Right atrium auricular region (tissue), 2 donors: ENCODE measurements around the genes PTGS2 and RGS2.

DNA sequence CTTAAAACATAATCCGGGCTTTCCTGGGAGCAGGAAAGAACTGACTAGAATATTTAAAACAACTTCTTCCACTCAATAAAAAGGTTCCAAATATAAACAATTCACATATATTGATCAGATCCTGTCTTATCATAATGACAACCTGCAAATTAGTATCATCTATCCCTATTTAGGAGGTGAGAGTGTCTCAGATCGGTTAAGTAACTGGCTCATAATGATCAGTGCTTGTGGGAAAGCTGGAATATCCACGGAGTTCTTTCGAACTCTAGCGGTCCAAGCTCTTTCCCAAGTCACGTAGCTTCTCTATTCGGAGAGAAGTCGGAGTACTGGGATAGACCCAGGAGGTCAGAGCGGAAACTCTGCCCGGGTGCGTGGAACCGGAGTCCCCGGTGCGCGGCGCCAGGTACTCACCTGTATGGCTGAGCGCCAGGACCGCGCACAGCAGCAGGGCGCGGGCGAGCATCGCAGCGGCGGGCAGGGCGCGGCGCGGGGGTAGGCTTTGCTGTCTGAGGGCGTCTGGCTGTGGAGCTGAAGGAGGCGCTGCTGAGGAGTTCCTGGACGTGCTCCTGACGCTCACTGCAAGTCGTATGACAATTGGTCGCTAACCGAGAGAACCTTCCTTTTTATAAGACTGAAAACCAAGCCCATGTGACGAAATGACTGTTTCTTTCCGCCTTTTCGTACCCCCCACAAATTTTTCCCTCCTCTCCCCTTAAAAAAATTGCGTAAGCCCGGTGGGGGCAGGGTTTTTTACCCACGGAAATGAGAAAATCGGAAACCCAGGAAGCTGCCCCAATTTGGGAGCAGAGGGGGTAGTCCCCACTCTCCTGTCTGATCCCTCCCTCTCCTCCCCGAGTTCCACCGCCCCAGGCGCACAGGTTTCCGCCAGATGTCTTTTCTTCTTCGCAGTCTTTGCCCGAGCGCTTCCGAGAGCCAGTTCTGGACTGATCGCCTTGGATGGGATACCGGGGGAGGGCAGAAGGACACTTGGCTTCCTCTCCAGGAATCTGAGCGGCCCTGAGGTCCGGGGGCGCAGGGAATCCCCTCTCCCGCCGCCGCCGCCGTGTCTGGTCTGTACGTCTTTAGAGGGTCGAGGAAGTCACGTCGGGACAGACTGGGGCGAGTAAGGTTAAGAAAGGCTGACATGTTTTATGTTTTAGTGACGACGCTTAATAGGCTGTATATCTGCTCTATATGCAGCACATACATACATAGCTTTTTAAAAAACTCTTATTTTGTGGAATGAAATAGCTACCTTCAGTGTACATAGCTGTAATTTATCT, at the start of gene PTGS2:
Gene PTGS2 (minus strand): TSS at position 596 of the 1,283 bp plus-strand sequence.
- PRO-cap: bidirectional peak, plus-strand start at position 795 of the sequence, minus-strand start at position 518 of the sequence
- RAMPAGE, long total RNA, 2 experiments: start-site peak on the minus strand in 2 of 2 experiments, centred at positions 506 to 522 of the sequence, 24 to 26 reads per replicate

- PRO-cap: no peak
- RAMPAGE, long total RNA, 2 experiments: no peak in any of the 2 experiments
These were observed 1580.3 kb downstream of the BRINP3 start for GRCh38 chr1:188897389-188897789.

DNA sequence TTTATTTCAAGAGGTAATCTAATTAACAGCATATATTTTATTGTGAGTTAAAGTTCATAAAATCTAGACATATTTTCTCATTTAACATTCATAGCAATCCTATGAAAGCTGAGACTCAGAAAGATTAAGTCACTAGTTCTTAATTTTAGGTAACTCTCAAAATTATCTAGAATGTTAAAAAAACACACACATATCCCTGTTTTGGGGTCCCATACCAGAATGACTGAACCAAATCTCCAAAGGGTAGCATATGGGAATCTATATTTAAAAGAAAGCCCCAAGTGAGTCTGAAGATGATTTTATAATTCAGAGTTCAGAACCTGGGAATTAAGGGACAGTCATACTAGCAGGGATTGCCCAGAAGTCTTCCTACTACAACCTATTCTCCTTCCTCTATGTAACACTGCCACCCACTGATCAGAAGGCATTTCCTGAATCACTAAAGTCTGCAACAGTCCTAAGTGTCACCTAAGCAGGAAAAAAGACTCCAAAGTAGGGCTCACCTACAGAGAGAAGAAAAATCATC, 4.7 kb downstream of the RGS1 start:
- PRO-cap: unidirectional peak, plus-strand start at position 312 of the sequence
- RAMPAGE, long total RNA, 2 experiments: no peak in any of the 2 experiments

GRCh38 chr1:192808965-192809122, at the start of gene RGS2:
Gene RGS2, plus strand, starts transcription at chr1:192809039.
- PRO-cap: bidirectional peak, plus-strand start at chr1:192809041, minus-strand start at chr1:192808900
- RAMPAGE, long total RNA, 2 experiments: start-site peak on the plus strand in 1 of 2 experiments, at chr1:192809038-192809045 at its widest, 695 reads per replicate

DNA sequence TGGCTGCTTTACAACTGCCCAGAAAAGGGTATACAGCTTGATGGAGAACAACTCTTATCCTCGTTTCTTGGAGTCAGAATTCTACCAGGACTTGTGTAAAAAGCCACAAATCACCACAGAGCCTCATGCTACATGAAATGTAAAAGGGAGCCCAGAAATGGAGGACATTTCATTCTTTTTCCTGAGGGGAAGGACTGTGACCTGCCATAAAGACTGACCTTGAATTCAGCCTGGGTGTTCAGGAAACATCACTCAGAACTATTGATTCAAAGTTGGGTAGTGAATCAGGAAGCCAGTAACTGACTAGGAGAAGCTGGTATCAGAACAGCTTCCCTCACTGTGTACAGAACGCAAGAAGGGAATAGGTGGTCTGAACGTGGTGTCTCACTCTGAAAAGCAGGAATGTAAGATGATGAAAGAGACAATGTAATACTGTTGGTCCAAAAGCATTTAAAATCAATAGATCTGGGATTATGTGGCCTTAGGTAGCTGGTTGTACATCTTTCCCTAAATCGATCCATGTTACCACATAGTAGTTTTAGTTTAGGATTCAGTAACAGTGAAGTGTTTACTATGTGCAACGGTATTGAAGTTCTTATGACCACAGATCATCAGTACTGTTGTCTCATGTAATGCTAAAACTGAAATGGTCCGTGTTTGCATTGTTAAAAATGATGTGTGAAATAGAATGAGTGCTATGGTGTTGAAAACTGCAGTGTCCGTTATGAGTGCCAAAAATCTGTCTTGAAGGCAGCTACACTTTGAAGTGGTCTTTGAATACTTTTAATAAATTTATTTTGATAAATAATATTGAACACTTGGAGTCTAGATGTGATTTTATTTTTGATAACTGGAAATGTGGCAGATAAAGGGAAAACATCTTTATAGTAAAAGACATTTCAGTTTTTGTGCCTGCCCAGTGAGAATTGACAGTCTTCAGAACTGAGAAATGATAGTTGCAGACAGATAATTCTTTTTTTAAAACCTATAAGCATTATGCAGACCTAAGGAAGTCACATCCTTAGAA, 2.9 kb downstream of the RGS2 start:
- PRO-cap: no peak
- RAMPAGE, long total RNA, 2 experiments: no peak in any of the 2 experiments

DNA sequence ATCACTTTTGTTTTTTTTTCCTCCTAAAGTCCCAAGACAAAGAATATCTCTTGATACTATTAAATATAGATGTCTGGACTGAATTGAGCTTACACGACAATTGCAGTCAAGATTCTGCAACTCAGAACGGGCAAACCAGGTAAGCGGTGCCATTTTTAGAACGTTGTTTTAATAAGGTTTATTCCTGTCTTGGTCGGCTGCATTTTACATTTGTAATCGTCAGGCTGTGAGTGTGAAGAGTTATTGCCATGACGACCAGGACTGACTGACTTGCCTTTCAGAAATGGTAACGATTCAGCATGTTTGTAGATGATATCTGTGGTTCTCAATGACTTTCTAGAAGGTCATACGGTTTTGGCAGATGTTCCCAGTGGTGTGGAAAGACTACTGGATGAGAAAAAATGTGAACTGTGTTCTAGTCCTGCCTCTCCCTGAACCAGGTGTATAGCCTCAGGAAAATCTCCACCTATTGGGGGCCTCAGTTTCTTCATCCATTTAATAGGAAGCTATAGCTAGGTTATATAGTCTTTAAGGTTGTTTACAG, 271.3 kb upstream of the B3GALT2 start:
- PRO-cap: no peak
- RAMPAGE, long total RNA, 2 experiments: no peak in any of the 2 experiments

DNA sequence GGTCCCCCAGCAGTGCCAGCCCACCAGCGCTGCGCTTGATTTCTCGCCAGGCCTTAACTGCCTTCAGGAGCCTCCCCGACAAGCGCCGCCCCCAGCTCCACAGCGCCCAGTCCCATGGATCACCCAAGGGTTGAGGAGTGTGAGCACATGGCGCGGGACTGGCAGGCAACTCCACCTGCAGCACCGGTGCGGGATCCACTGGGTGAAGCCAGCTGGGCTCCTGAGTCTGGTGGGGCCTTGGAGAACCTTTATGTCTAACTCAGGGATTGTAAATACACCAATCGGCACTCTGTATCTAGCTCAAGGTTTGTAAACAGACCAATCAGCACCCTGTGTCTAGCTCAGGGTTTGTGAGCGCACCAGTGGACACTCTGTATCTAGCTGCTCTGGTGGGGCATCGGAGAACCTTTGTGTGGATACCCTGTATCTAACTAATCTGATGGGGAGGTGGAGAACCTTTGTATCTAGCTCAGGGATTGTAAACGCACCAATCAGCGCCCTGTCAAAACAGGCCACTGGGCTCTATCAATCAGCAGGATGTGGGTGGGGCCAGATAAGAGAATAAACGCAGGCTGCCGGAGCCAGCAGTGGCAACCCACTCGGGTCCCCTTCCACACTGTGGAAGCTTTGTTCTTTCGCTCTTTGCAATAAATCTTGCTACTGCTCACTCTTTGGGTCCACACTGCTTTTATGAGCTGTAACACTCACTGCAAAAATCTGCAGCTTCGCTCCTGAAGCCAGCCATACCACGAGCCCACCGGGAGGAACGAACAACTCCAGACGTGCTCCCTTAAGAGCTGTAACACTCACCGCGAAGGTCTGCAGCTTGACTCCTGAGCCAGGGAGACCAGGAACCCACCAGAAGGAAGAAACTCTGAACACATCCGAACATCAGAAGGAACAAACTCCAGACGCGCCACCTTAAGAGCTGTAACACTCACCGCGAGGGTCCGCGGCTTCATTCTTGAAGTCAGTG, 1673.1 kb upstream of the B3GALT2 start:
- PRO-cap: no peak
- RAMPAGE, long total RNA, 2 experiments: no peak in any of the 2 experiments

GRCh38 chr1:194919190-194919652, 1689.0 kb downstream of the KCNT2 start:
- PRO-cap: no peak
- RAMPAGE, long total RNA, 2 experiments: no peak in any of the 2 experiments

GRCh38 chr1:196459370-196460009, 148.8 kb downstream of the KCNT2 start:
- PRO-cap: no peak
- RAMPAGE, long total RNA, 2 experiments: no peak in any of the 2 experiments

DNA sequence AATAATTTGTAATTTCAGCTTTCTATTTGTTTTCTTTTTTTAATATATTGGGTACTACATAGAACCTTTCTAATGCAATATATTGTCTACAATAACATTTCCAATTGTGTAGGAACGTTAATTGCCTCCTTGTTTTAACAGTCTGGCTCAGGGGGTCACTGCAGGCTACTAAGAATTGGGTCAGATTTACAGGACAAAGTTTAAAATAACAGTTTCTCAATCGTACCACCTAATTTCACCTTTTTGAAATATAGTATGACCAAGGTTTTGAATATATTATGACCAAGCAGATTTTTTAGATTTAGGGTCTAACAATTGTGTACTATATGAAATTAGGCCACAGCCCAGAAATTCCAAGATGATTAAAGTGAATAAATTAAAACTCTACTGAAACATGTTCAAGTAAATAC, 2.5 kb downstream of the CFH start:
- PRO-cap: no peak
- RAMPAGE, long total RNA, 2 experiments: no peak in any of the 2 experiments

GRCh38 chr1:196717280-196718447, 57.0 kb upstream of the CFHR3 start:
- PRO-cap: no peak
- RAMPAGE, long total RNA, 2 experiments: start-site peak on the plus strand in 1 of 2 experiments, at chr1:196717555-196717592 at its widest, 6 reads per replicate

DNA sequence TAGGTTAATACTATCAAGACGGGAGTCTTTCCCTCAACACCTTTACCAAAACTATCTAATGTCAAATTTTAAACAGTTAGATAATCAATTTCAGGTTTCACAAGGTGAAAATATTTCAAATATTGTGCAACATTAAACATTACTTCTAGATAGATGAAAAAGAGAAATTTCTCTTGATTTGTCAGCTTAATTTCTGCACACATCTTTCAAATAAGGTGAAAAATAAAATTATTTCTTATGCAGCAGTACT, 3.8 kb downstream of the CFHR1 start:
- PRO-cap: no peak
- RAMPAGE, long total RNA, 2 experiments: no peak in any of the 2 experiments

GRCh38 chr1:196976177-196976630, 1.2 kb upstream of the CFHR5 start:
- PRO-cap: no peak
- RAMPAGE, long total RNA, 2 experiments: no peak in any of the 2 experiments

- PRO-cap: no peak
- RAMPAGE, long total RNA, 2 experiments: no peak in any of the 2 experiments
These were observed 33.7 kb upstream of the F13B start for GRCh38 chr1:197100594-197101311.

- PRO-cap: no peak
- RAMPAGE, long total RNA, 2 experiments: start-site peak on the minus strand in 1 of 2 experiments, at chr1:197102196-197102287 at its widest, 6 reads per replicate
These were observed 35.1 kb upstream of the F13B start for GRCh38 chr1:197101742-197102922.

GRCh38 chr1:197197300-197197687, 3.8 kb downstream of the ZBTB41 start:
- PRO-cap: no peak
- RAMPAGE, long total RNA, 2 experiments: no peak in any of the 2 experiments

DNA sequence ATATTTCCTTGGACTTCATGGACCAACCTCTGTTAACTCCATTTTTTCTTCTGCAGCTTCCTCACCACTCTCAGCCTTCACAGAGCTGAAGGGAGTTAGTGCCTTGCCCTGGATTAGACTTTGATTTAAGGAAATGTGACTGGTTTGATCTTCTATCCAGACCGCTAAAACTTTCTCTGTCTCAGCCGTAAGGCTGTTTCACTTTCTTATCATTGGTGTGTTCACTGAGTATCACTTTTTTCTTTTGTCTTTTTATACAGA, 9.1 kb downstream of the NEK7 start:
- PRO-cap: no peak
- RAMPAGE, long total RNA, 2 experiments: no peak in any of the 2 experiments

DNA sequence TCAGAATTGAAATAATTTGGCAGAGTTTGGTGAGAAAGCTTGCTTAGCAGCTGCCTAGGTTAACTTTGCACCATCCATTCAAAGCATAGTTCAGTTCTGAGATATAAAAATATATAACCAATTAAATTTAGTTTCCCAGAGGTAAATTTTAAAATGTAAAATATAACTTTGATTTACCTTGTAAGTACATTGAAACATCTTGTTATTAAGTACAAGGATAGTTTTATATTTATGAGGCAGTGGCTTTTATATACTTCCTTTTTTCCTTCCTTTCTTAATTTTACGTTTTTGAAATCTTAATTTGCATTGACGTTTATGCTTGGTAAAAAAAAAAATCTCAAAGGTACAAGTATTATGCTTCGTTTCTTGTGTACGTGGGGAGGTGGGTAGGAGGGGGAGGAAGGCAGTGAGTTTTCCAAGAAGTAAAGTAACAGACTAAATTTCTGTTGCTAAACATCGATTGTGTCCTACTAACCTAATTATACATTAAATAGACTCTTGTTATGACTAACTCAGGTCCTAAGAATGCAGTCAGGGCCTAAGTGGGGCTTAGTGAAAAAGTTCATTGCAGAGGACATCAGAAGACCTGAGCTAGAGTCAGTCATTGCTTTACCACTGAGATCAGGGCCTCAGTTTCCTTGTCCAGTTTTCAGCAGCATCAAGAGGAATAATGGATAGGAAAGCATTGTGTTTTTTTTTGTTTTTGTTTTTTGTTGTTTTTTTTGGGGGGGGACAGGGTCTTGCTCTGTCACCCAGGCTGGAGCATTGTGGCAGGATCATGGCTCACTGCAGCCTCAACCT, 17.4 kb downstream of the NEK7 start:
- PRO-cap: no peak
- RAMPAGE, long total RNA, 2 experiments: no peak in any of the 2 experiments

GRCh38 chr1:198222653-198223446, 66.1 kb downstream of the NEK7 start:
- PRO-cap: no peak
- RAMPAGE, long total RNA, 2 experiments: no peak in any of the 2 experiments

- PRO-cap: no peak
- RAMPAGE, long total RNA, 2 experiments: no peak in any of the 2 experiments
These were observed 140.2 kb downstream of the NEK7 start for GRCh38 chr1:198296849-198297596.